Vermiform appendix (tissue), 1 donor: ENCODE measurements around the genes UBE2Q2 and RCN2.

GRCh38 chr15:75351043-75351619 lies 4.3 kb downstream of the NEIL1 start:
- PRO-cap: no peak

DNA sequence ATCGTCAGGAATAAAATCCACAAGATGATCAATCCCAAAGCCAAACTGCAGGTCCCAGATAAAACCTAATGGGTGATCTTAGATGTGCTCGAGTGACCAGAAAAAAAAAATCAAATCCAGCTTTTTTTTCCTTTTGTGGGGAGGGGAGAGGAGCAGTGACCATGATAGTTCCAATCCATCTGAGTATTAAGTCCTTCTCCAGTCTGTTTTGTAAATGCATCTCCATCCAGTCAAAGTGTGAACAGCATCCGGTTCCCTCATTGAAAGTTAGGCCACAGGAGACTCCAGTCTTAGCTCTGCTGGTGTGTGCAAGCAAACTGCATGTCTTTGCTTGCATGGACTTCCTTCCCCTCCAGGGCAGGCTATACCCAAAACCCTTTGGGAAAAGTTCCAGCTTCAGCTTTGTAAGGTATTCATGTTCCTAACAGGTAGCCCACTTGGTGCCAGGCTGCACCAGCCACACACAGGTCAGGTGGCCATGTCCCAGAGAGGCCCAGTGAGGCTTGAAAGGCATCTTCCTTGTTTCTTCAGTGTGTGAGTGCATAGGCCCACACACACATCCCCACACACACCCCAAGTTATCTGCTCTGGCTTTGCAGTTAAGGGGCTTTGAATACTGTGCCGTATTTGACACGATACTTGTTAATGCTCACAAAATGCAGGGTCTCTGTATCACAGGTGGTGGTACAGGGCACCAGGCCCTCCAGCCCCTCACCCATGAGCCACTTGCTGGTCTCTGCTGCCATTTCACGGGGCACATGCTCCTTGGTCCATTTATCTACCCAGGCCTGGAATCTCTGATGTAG lies 3.2 kb upstream of the MAN2C1 start:
- PRO-cap: no peak

GRCh38 chr15:75386076-75386399 lies 17.6 kb upstream of the MAN2C1 start:
- PRO-cap: no peak

DNA sequence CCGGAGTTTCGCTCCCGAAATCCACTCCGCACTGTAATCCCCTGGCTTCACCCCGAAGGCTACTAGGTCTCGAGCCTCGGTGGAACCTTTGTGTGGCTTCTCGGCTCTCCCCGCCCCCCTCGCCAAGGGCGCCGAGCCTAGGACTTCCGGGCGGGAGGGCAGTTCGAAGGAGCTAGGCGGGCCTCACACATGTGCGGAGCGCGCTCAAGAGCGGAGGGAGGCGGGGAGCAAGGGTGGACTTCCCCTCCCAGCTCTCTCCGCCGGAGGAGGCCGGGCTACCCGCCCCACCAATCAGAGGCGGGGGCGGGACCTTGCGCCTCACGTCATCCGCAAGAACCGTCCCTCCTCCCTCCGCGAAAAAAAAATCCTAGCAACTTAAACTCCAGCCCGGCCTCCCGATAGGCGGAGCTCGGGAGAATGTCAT lies 2.3 kb upstream of the SIN3A start:
- PRO-cap: bidirectional peak, plus-strand start outside the sequence, minus-strand start at position 121 of the sequence

GRCh38 chr15:75640331-75640901 lies 392 bp upstream of the IMP3 start:
- PRO-cap: bidirectional peak, plus-strand start at chr15:75640399, minus-strand start at chr15:75640224

DNA sequence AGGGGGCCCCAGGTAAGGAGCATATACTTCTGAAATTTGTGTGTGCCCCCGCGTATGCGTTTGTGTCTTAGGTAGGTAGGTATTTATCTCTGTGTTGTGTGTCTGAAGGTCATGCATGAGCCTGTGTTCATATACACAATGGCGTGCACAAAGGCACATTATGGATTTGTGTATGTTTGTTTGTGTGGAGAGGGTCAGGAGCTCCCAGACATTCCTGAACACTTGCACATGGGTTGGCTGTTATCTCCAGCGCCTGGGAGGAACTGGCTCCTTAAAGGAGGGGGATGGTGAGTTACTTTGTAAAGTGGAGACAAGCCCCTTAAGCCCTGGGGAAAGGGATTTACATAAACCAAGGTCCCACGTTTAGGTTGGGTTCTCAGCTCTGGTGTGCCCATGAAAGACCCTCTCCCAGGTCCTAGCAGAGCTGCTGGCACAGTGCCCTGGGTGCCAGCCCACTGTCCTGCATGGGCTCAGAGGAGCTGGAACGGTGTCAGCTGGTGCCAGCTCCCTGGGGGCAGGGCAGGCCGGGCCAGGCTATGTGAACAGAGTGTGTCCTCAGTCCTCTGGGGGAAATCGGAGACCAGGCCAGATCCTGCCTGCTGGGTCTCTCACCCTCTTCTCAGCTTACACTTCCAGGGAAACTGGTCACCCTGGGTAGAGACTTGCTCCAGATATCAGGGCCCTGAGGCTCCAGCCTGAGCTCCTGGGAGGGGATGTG lies 25.0 kb downstream of the SNX33 start:
- PRO-cap: no peak

- PRO-cap: bidirectional peak, plus-strand start at chr15:75709719, minus-strand start at chr15:75709576
These were observed 3.2 kb downstream of the CSPG4 start for GRCh38 chr15:75709396-75709965.

GRCh38 chr15:75710853-75711349 lies 1.7 kb downstream of the CSPG4 start:
- PRO-cap: no peak

DNA sequence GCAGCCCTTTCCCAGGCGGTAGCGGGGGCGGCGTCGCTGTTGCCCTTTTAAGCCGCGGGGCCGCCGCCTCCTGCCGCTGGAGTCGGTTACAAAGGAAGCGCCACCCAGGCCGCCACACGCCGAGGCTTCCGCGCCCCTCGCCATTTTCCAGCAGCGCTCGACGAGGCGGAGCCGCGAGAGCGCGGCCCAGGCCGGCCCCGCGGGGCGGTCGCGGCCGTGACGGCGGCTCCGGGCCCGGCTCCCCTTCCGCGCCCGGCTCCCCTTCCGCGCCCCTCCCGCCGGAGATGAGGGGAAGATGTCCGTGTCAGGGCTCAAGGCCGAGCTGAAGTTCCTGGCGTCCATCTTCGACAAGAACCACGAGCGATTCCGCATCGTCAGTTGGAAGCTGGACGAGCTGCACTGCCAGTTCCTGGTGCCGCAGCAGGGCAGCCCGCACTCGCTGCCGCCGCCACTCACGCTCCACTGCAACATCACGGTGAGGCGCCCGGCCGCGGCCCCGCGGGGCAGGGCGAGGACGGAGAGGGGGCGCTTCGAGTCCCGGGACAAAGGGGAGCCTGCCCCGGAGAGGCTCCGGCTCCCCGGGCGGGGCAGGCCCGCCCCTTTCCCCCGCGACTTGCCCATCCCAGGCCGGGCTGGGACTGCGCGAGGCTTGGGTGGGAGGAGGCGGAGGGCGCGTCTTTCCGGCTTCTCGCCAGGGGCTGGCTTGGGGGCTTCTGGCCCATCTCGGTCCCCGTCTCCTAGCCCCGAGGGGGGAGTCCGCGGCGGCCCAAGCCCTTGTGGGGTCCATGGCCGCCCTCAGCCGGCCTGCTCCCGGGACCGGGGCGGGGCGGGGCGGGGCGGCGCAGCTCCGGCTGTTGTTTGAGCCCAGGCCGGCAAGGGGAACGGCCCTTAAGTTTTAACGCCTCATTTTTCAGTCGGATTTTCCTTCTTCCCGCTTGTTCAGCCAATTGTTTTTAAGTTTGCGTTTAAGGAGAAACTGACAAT lies at the start of gene UBE2Q2:
Gene UBE2Q2 (plus strand): TSS at position 76 of the 984 bp plus-strand sequence.
- PRO-cap: bidirectional peak, plus-strand start at position 76 of the sequence, minus-strand start at position 152 of the sequence; bidirectional peak, plus-strand start at position 742 of the sequence, minus-strand start at position 464 of the sequence; bidirectional peak, plus-strand start at position 854 of the sequence, minus-strand start at position 860 of the sequence

DNA sequence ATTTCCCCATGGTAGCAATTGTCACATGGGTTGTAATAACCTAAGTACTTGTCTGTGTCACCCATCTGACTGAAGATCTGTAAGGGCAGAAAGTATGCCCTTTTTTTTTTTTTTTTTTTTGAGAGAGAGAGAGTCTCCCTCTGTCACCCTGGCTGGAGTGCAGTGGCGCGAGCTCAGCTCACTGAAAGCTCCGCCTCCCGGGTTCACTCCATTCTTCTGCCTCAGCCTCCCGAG lies 481 bp upstream of the ETFA start:
- PRO-cap: no peak

GRCh38 chr15:76337047-76337551 lies 526 bp downstream of the ISL2 start:
- PRO-cap: no peak

- PRO-cap: no peak
These were observed 240.1 kb downstream of the ISL2 start for GRCh38 chr15:76576543-76577241.

DNA sequence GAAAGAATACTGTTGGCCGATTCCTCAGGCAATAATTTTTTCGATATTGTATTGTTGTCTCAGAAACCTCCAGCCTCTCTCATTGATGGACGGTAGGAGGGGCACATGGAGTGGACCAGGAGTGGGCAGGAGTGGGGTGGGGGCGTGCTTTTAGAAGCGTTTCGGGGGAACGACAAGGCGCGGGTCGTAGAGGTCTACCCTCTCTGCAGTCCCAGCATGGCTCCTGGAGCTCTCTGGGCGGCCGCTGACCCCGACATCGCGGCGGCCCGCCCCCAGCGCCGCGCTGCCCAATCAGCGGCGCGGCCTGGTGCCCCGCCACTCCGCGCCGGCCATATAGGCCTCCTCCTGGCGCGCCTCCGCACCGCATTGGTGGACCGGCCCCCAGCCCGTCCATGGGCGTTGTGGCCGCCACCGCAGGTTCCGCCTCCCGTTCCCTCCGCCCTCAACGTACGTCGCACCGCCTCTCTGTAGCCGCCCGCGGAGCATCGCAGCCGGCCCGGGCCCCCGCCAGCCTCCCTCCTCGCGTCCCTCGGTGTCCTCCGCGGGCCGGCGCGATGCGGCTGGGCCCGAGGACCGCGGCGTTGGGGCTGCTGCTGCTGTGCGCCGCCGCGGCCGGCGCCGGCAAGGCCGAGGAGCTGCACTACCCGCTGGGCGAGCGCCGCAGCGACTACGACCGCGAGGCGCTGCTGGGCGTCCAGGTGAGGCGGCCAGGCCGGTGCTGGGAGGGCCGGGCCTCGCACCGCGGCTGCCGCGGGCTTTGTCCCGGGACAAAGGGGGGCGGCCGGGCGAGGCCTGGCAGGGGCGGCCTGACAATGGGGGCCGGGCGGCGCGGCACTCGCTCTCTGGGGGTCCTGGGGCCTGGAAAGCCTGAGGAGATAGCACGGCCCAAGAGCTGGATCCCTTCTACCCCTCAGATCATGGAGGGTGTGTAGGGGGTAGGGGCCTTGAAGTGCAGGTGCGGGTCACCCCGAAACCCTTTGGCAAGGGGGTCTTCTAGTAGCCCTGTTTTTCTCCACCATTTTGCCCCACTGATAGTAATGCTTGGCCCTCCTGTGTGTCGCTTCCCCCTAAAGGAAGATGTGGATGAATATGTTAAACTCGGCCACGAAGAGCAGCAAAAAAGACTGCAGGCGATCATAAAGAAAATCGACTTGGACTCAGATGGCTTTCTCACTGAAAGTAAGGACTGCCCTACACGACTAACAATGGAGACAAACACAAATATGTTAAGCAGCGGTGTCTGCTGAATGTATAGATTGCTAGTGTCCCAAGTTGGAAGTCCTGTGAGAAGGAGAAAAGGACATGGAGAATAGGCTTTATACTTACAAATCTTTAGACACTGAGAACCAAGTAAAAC lies at the start of gene RCN2:
Gene RCN2 (plus strand): TSS at position 462 of the 1,357 bp plus-strand sequence.
- PRO-cap: bidirectional peak, plus-strand start at position 361 of the sequence, minus-strand start at position 225 of the sequence

- PRO-cap: unidirectional peak, minus-strand start at chr15:77003130; unidirectional peak, minus-strand start at chr15:77003152
These were observed 8.1 kb downstream of the PSTPIP1 start for GRCh38 chr15:77002877-77003527.

GRCh38 chr15:77012834-77013213 lies 17.9 kb downstream of the PSTPIP1 start:
- PRO-cap: bidirectional peak, plus-strand start at chr15:77013111, minus-strand start at chr15:77013089

DNA sequence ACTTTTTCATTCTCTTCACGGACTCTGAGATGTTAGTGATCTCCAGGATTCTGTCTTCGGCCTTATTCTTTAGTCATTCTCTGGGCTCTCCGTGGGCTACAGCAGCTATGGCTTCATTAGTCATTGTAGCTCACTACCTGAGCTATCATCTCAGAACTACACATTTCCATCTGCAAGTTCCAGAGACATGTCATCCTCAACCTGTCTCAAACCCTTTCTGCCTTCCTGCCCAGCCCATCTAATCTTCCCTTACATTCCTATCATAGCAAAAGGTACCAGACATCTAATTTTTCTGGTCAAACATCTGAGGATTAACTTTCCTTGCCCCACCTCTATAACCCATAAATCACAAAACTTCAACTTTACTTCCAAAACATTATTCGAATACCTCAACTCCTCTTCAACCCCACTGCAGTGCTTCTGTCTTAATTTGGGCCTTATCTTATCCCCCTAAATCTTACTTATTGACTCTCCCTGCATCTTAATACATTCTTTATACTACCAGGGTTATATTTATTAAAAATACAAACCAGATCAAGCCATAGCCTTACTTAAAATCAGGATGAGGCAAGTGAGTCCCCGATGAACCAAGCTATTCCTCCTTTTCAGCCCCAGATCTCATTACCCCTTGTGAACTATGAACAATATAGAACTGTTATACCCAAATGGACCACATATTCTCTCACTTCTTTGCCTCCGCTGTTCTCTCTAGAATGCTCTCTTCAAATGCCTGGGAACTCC lies 13.1 kb downstream of the TSPAN3 start:
- PRO-cap: no peak

DNA sequence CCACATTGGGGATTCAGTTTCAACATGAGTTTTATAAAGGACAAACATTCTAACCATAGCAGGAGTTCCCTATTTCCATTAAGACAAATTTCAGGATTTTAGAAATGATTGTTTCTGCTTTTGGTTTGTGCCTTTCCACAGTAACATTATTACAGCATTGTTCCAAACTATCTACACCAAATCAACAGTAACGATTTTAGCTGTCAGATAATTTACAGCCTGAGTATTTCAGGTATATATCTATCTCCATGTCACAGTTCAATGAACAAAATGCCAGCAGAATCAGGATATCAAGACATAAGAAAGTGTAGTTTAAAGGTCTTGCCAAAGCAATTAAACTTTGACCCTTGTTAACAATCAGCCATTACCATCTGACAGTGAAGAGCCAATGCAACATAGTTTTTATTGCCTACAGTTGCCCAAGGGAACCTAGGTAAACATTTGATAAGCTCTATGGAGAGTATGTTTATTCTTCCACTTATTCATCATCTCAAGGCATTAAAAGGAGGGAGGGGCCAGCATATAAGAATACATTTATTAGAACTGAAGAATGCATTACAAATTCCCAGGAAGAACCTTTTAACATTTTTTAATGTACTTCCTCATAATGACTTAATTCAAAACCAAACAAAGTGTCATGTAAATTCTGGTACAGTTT lies 3.6 kb downstream of the TSPAN3 start:
- PRO-cap: unidirectional peak, minus-strand start at position 299 of the sequence

GRCh38 chr15:77267284-77268077 lies 152.4 kb downstream of the PEAK1 start:
- PRO-cap: no peak

DNA sequence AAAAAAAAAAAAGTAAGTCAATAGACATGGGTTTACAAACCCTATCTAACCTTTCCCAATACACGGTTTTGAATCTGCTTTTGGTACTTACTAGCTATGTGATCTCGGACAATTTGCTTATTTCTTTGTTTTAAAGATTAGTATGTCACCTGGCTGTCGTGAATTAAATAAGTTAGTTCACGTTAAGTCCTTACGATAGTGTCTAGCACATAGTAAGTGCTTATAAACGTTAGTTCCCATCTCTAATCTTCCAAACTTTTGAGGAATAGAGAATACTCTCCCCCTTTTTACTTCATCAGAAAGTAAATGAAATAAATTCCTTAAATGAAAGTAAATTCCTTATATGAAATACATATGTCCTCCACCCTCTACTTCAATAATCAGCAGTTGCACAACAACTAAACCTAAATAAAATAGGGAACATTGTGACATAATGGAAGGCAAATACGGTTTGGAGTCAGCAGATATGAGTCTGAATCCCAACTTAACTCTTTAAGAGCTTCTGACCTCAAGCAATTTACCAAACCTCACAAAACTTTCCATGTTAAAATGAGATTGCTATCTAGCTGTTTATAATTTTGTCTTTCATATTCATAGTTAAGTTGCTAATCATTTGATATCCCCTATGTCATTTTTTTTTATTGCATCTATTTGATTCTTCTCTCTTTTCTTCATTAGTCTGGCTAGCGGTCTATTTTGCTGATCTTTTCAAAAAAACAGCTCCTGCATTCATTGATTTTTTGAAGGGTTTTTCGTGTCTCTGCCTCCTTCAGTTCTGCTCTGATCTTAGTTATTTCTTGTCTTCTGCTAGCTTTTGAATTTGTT lies 134.6 kb downstream of the PEAK1 start:
- PRO-cap: no peak

- PRO-cap: no peak
These were observed 4.4 kb downstream of the HMG20A start for GRCh38 chr15:77424948-77425549.